ENCODE measurements around a stretch of chr9.

DNA sequence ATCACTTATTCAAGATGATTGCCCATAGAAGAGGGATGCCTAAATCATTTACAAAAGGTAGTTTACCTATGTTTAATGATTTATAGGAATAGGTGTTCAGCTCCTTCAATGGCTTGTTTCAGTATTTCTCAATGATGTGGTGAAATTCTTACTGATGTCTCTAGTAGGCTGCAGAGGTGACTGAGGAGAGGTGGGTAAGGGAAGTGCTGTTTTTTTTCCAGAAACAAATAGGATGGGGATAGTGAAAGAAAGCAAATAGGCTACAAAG lies 1.7 kb downstream of the LRRC19 start:
- PRO-cap = no peak

- PRO-cap = no peak
Measured at GRCh38 chr9:27047238-27047511, 41.7 kb upstream of the LRRC19 start.

- PRO-cap = no peak
Measured at GRCh38 chr9:27303039-27303599, 6.2 kb upstream of the EQTN start.

DNA sequence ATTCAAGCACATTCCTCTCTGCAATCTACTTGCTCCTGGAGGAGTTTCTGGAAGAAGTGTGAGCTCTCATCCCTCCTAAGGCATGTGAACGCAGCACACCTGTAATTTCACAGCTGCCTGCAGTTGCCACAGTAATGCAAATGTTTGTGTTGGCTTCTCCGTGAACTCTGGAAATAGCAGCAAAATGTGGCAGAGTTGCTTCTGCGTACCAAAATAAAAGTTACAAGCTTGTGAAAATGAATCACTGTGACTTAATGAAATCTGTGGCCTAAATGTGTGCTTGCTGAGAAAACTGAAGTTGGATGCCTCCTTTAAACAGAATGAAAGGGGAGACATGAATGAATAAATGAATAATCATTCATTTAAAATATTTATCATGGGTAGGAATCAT lies 89.9 kb upstream of the EQTN start:
- PRO-cap = no peak

DNA sequence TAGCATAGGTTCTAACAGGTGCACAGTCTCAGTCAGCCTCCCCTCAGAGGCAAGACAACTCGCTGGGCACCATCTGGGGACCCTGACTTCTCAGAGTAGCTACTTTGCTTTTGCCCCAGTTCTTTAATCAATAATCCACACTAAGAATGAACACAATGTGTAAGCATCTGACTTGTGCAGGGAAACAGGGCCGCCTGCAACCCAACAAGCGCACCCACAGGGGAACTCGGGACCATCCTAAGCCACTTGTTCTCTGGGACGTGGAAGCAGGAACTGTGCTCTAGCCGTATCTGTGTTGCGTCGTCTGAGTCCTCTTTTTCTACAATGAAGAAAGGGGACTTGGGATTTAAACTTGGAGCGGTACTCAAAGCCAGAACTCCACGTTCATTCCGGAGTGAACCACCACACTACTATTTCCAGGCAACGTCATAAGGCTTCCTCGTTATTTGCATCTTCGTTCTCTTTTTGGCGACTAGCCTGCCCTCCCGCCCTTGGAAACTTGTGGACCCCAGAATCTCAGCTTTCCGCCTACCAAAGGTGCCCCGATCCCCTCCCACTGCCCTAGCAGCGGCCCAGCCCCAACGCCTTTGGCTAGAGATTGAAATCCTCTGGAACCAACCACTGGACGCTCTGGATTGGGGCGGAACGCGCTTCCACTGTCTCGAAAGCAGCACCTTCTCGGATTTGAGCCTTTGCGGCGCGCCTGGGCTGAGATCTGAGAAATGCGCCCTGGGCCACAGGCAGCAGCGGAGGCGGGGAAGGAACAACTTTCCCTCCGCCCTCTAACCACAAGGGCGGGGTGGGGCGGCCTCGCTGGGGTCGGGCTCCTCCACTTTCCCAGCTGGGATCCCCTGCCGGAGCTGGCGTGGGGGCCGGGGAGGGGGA lies 1.6 kb downstream of the MOB3B start:
- PRO-cap = bidirectional peak, plus-strand start at position 689 of the sequence, minus-strand start at position 717 of the sequence

- PRO-cap = no peak
Measured at GRCh38 chr9:27528916-27529474, 619 bp downstream of the MOB3B start.

- PRO-cap = no peak
Measured at GRCh38 chr9:27539505-27540394, 10.1 kb upstream of the MOB3B start.

DNA sequence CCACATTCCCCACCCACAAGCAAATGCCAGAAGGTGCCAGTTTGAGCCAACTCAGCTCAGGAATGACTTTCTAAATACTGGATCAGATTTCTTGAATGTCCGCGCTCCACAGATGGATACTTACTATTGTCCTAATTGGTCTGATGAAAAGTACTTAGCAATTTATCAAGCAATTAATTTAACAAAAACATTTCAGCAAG lies 13.0 kb upstream of the MOB3B start:
- PRO-cap = no peak

DNA sequence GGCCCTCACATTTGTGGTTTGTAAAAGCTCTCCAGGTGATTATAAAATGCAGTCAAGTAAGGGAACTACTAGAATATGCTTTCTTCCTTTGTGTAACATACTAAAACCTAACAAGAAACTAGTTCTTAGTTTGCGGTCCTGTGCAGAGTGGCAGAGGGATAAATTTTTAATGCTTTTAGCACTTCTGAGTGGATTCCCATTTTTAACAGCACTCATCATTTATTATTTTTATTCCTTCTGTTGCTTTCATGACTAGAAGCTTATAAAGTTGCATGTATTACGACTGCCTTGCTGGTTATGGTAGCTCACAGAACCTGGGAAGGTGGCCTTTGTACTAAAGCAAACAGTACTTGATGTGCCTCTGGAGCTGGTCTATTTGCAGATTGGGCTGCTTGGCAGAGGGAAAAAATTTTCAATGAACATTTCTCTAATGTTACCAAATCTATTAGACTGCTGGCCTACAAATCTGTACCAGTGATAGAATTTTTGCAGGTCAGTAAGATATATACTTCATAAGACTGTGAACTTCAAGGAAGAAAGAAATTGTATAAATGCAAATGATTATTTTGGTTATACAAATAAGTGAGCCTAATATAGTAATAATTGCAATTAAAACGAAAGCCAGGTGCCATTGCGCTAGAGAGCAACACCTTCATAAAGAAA lies 274.5 kb upstream of the C9orf72 start:
- PRO-cap = no peak

GRCh38 chr9:30301207-30302016 lies 1088.0 kb upstream of the LINGO2 start:
- PRO-cap = no peak

DNA sequence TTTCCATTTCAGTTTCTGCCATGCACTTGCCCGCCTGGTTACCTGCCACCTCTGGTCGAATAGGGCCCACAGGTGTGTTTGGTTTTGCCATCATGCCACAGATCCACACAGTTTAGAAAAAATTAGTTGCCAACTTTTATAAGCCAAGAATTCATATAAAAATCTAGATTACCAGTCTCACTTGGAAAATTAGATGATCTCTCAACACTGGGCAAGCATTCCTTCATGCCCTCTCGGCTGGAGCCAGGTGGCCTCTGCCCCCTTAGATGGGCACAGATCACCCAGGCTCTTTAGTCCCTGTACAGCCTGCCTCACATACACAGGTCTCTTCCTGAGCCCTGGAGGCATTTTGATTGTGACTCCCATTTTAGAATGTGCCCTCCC lies 19.9 kb downstream of the ACO1 start:
- PRO-cap = no peak

DNA sequence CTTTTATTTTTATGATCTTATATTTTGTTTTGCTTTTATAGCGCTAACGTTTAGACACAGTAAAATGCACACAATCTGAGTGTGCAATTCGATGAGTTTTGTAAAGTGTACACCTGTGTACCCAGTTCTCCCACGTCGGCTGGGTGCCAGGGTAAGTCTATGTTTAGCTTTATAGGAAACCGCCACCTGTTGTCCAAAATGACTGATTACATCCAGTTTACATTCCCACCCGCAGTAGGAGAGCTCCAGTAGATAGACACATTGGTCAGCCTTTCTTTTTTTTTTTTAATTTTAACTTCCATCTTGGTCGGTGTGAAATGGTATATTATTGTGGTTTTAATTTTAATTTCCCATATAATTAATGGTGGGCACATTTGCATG lies 441 bp upstream of the RIGI start:
- PRO-cap = no peak

- PRO-cap = bidirectional peak, plus-strand start at chr9:32551155, minus-strand start at chr9:32551044
Measured at GRCh38 chr9:32550462-32551228, 1.5 kb upstream of the SMIM27 start.

- PRO-cap = no peak
Measured at GRCh38 chr9:32982513-32982917, 18.9 kb downstream of the APTX start.

DNA sequence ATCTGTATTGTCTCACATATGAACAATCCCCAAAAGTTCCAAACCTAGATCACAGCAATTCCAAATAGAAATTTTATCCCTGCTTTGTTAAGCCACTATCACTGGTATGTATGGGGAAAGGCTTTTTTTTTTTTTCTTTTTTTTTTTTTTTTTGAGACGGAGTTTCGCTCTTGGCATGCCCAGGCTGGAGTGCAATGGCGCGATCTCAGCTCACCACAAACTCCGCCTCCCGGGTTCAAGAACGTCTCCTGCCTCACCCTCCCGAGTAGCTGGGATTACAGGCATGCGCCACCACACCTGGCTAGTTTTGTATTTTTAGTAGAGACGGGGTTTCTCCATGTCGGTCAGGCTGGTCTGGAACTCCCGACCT lies 733 bp downstream of the APTX start:
- PRO-cap = no peak

DNA sequence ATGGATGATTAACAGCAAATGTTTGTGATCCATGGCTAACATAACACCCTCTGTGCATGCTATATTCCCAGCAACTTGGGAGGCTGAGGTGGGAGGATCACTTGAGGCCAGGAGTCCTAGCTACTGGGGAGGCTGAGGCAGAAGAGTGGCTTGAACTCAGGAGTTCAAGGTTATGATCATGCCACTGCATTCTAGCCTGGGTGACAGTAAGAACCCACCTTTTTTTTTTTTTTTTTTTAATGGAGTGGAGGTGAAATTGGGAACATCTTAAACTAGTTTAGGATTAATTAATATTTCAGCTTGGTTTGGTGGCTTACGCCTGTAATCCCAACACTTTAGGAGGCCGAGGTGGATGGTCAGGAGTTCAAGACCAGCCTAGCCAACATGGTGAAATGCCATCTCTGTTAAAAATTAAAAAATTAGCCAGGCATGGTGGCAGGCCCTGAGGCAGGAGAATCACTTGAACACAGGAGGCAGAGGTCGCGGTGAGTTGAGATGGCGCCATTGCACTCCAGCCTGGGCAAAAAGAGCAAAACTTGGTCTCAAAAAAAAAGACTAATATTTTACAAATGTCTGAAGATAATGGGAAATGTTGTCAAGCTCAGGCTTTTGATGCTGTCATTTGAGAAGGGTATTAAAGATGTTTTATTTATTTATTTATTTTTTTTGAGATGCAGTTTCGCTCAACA lies 9.9 kb downstream of the DNAJA1 start:
- PRO-cap = no peak

GRCh38 chr9:33044683-33045192 lies 19.7 kb downstream of the DNAJA1 start:
- PRO-cap = no peak

DNA sequence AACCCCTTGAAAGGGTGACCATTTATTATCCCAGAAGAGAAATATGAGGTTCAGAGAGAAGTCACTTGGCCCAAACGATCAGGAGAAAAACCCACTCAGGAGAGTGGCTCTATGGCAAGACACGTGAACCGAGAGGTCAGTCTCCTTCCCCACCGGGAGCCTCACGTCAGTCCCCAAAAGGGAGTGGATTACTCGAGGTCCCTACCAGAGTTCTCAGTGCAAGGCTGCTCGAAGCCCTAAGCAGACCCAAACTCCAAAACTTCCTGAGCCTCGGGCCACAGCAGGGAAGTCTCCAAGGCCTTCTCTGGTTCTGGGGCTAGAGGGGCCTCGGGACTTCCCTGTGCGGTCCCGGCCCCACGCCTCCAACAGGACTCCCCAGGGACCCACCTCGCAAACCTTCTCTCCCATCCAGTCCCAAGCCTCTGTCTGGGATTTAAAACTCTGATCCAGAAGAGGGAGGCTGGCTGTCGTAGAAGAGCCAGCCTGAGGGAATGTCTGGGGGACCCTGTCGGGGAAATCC lies 882 bp downstream of the B4GALT1 start:
- PRO-cap = unidirectional peak, plus-strand start at position 207 of the sequence

- PRO-cap = no peak
Measured at GRCh38 chr9:33234507-33235034, 5.4 kb upstream of the SPINK4 start.

DNA sequence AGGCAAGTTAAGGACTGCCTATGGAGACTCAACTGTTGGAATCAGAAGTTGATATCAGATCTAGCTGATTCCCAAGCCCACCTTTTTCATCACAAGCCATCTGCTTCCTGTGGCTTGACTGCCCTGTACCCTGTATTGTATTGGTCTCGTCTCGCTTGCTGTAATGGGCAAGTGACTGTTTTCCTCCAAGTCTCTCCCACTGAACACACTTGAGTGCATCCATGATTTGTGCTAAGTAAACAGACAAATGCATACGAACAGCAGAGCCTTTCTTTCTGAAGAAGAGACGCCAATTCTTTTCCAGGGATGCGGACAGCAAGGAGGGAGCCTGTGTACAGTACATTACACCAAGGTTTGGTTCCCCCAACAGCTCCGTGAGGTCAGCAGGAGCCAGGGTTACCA lies 1.4 kb downstream of the BAG1 start:
- PRO-cap = no peak

Measured in cardiac septum (tissue), 1 donor.